Right common carotid artery plus branches (tissue), 1 donor: ENCODE results near the genes DOCK10, AGFG1, SCYGR7 and SP100.

DNA sequence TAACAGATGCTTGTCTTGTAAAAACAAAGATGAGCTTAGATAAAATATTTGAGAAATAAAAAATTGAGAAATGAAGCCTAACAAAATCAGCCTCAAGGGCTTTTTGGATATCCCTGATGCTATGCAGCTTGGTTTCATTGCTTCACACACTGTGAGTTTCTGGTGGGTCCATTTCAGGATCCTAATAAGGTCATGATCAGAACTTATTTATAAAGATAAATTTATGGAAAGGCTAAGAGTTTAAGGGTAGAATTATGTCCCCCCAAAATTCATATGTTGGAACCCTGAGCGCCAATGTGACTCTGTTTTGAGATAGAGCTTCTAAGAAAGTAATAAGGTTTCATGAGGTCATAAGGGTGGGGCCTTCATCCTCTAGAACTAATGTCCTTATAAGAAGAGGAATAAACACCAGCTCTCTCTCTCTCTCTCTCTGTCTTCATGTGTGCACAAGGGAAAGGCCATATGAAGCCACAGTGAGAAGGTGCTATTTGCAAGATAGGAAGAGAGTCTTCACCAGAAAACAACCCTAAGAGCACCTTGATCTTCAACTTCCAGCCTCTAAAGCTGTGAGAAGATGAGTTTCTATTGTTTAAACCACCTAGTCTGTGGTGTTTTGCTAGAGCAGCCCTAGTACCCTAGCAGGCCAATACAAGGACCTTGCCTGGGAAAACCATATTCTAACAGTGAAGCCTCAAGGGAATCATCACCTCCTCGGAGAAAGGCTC, 55.9 kb downstream of the DOCK10 start:
- PRO-cap, result no peak

DNA sequence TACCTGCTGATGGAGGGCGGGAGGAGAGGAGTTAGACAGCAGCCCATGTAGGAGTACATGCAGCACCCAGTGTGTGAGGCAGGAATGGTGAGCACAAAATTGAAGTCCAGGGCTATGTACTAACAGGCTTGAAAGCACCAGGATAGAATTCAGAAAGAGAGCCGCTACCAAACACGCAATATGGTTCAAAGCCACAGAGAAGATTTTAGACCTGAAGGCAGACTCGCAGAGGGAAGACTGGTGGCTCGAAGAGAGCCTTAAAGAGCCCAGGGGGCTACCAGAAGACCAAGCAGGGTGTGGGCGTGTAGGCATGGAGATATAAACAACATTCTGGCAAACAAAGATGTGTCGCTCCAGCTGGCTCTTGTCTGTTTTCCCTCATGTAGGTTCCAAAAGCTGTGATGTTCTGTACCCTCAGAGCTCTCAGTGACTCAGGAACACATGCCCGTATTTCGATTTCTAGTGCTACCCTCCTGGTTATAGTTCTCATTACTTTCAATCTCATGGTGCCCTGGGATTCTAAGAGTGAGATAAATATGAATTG, 44.6 kb downstream of the DOCK10 start:
- PRO-cap, result no peak

- PRO-cap, result no peak
These were observed at the start of gene DOCK10 for GRCh38 chr2:225041928-225042912. Gene DOCK10, minus strand, starts transcription at chr2:225042468.

DNA sequence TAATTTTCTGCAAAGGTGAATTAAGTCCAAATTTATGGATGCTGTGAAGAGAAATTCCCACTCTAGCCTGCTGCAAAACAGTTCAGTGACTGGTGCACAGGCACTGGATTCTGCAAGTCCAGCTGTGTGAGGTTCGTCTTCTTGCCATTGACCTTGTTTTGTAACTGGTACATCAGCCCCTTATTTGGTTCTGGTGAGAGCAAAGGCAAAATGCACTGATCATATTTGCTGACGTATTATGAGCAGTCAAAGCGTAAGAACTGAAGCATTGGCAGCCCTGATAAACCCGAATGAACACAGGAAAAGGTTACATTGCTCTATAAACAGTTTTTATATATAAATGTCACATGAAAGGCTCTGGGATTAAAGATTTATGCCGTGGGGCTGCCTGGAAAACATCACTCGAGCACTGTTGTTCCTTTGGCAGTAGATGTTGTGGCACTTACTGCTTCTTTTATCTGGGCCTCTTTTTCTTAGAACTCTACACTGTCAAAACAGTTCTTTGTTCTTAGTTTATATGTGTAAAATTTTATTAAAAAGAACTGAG, 168.0 kb downstream of the IRS1 start:
- PRO-cap, result unidirectional peak, minus-strand start at position 155 of the sequence

- PRO-cap, result bidirectional peak, plus-strand start at chr2:226650424, minus-strand start at chr2:226650194
These were observed 149.6 kb downstream of the IRS1 start for GRCh38 chr2:226649765-226650752.

DNA sequence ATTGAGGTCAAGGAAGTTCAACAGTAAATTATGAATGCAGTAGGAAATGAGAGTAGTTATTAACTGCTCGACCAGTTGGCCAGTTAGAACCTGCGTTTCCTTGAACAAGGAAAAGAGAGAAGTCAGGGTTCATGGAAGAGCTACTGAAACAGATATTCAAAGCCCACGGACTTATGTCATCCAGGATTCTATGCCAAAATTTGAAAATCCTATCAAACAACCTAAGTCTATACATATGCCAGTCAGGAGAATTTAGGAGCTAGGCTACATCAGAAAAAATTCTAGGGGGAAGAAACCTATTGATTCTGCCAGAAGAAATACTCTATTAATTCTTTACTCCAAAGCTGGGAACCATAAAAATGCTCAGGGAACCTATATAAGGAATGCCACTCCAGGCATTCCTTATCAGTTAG, 147.0 kb downstream of the IRS1 start:
- PRO-cap, result no peak

DNA sequence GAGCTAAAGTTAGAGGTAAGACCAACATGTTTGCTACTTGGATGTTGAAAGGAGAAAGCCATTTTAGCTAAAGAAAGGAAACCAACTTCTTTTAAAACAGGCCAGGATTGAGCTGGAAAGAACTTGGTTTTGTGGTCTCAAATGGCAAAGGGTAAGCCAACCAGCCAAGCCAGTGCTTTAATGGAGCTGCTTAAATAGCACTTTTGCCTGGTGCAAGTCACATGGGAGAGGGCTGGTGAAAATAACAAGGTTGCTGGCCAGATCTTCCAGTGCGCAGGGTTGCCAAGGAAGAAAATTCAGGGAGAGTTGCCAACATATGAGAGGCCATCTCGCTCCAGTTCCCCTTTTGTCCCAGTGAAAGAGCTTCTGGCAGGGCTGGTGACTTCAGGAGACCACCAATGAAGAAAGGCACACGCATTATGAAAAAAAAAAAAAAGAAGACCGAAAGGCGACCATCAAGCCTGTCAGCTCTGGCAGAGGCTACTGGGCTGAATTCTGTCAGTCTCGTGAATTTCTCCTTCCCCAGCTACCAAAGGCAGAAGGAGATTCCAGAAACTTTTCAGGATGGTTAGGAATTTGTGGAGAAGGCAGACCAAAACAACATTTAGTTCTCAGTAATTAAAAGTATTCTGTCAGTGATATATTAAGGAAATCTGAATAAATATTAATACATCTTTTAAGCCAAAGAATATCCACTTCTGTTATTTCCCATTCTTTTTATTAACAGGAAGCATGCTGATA, 57.2 kb downstream of the IRS1 start:
- PRO-cap, result bidirectional peak, plus-strand start at position 269 of the sequence, minus-strand start at position 131 of the sequence

DNA sequence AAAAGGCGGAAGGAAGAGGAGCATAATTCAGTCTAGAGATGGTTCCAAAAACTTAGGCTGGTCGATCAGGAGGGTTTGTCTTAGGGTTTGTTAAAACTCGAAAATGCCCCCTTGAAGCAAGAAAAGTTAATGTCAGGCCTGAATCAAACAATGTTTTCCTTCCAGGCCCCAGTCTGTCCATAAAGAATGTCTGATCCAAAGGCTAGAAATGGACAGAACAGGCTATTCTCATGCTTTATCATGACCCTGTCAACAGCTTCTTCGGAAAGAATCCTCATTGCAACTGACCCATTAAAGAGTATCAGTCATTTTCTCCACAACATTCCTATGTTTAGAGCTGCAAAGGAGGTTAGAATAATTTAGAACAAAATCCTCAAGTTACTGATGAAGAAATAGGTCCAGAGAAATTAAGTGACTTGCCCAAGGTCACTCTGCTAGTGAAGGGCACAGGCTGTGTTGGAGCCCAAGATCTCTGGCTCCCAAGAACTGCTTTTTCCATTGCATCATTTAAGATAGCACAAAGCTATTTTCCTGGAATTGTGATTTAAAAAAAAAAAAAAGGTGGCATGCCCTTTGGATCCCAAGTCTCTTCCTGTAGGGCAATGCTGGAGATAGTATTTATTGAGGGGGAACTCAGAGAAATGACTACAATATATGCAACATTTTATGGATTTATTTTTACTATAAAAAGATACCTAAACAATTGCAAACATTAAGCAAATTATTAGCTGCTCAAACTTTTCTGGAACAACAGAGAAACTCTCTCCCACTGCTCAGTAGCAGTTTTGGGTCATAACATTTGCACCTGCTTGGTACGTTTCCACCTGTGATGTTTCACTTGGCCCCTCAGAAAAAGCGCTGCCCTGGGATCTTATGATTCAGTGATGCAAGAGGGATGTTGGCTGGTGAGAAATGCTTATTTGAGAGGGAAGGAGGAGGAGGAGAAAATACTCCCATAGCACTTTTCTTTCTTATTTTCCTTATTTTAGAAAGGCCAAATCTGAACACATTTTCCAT, 9.5 kb downstream of the IRS1 start:
- PRO-cap, result no peak

GRCh38 chr2:227471779-227472660, at the start of gene AGFG1:
Gene AGFG1, plus strand, starts transcription at chr2:227472156.
- PRO-cap, result unidirectional peak, plus-strand start at chr2:227472162

GRCh38 chr2:227493463-227494014, 21.6 kb downstream of the AGFG1 start:
- PRO-cap, result no peak

GRCh38 chr2:227703049-227704031, 14.5 kb downstream of the SLC19A3 start:
- PRO-cap, result no peak

- PRO-cap, result no peak
These were observed at the start of gene SCYGR7 for GRCh38 chr2:227728041-227728426. Gene SCYGR7, plus strand, starts transcription at chr2:227728335.

DNA sequence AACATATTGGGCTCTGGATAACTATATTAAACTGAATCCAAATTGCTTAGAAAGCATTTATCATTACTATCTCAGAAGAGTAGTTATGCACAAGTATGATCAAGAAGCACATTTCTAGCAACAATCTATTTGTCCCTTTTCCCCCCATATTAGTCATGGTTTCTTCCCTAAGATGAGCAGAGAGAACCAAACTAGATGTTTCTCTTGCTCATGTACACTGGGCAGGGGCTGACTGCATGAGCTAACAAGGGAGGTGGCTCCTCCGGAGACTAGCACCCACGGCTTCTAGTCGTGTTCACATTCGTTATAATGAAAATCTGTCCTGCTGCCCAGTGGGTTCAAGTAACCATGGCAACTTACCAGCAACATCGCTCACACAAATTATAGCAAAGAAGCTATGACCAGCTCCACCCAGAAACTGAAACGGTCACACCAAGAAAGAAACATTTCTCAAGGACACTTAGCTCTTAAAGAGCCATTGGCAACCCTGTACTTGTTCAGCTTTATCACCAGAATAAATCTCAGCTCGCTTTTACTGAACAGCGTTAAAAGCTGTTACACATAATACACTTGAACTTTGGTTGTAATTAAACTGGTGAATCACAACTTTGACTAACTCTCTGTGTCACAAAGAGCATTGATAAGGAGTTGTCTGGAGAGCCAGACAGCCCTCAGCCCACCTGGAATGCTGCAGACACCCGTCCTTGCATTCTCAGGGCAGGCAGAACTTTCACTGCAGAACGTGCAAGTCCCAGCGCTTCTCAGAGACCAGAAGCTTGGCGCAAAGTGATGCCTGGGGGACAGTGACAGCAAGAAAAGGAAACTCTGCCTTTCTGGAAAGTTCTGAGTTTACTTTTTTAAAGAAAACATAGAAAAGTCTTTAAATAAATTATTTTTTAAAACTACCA, 141.3 kb downstream of the PID1 start:
- PRO-cap, result no peak

DNA sequence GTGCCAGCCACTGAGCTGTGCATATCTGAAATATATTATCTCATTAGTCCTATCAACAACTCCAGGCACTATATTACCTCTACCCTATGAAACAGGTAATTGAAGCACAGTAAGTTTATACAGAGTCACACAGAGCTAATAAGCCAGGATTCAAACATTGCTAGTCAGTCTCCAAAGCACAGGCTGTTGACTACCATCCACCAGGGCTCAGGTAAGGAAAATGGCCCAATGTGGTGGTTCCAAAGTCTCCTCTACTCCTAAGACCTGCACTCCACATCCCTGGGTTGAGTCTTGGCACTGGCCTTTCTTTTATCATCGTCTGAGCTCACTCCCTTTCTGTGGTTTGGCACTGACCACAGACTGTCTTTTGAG, 11.8 kb upstream of the PID1 start:
- PRO-cap, result no peak

- PRO-cap, result no peak
These were observed 82.2 kb upstream of the DNER start for GRCh38 chr2:229796514-229796987.

DNA sequence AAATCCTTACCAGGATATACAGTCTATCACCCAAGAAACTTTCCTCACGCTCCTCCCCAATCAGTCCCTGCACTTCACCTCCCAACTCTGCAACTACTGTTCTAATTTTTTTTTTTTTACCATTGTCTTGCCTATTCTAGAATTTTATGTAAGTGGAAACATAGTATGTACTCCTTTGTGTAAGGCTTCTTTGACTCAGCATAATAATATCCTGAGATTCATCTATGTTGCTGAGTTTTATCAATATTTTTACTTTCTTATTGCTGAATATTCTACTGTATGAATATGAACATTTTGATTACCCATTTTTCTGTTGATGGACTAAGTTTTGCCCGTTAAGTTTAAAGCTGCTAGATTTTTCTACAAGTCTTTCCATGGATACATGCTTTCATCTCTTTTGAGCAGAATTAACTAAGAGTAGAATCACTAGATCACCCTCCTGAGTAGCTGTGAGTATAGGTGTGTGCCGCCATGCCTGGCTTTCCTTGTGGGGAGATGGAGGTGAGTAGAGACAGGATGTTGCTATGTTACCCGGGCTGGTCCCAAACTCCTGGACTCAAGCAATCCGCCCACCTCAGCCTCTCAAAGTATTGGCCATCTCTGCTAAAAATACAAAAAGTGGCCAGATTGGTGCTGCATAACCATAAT, 28.3 kb downstream of the TRIP12 start:
- PRO-cap, result no peak

GRCh38 chr2:230227342-230227654, 1.8 kb downstream of the SP140 start:
- PRO-cap, result no peak

GRCh38 chr2:230415713-230416847, at the start of gene SP100:
Gene SP100, plus strand, starts transcription at chr2:230416201.
- PRO-cap, result bidirectional peak, plus-strand start at chr2:230416231, minus-strand start at chr2:230416130

DNA sequence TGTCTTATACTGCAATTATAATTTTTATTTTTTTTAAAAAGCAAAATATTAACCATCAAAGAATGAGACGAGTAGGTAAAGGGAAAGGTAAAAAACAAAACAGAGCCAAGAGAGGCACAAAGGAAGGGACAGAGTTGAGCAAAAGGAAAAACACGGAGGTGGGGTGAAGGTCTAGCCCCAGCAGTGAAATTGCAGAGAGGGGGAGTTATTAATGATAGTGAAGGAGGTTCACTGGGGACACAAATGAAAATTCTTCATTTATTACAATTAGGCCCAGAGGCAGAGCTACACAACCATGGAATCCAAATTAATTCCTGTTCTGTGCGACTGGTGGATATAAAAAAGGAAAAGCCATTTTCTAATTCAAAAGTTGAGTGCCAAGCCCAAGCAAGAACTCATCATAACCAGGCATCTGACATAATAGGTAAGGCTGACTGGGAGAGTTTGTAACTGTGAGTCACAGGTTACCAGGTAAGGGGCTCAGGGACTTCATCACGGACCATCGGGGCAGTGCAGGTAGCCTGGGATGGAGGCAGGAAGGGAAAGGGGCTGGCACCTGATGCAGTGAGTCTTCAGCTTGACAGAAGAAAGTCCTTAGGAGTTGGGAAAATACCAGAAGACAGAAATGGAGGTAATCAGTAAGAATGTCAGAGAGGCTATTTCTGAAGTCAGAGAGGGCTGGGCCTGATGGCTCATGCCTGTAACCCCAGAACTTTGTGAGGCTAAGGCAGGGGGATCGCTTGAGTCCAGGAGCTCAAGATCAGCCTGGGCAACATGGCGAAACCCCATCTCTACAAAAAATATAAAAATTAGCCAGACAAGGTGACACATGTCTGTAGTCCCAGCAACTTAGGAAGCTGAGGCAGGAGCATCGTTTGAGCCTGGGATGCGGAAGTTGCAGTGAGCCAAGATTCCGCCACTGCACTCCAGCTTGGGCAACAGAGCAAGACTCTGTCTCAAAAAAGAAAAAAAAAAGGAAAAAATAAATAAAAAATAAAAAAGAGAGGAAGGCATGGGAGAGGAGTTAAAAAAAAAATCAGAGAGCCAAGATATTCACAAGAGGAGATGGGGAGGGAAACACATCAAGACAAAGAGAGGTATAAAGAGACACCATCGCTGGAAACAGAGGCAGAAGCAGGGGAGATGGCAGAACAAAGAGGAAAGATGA, 45.4 kb downstream of the SP100 start:
- PRO-cap, result no peak

DNA sequence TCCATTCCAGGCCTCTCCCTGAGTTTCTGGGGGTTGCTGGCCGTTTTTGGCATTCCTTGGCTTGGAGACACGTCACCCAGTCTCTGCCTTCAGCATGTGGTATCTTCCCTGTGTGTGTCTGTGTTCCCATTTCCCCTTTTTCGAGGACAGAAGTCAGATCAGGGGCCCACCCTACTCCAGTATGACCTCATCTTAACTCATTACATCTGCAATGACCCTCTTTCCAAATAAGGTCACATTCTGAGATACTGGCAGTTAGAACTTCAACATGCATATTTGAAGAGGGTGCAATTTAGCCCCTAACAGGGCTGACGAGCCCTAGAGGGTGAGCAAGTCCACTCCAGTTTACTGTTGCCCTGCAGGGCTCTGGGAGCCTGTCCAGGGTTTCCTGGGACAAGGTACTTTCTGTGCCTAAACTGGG, 45.4 kb upstream of the CAB39 start:
- PRO-cap, result no peak